Umbilical cord (tissue), 2 donors: ENCODE measurements around a stretch of chr4.

DNA sequence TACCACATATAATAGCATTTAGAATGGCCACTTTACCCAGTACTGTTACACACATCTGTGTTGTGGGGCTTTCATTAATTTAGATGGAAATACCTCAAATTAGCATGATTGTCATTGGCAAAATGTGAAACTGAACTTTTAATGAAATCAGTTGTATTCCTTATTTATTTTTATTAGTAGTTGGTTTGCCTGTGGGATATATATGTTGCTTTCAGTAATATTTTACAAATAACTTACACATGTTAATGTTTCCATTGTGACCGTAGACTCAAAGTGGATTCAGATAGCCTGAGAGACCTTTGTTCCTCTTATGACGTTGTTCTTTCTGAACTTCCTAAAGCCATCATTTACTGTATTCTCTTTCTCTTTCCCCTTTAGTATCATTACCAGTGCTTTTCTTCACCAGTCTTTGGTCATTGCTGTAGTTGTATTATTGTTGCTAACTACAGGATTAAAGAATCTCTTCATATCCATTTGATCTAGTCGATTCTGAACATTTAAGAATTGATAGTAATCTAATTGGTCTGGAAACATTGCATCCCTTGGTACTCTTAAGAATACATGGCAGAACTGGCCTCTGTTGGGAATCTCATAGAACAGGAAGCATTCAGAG is 4.2 kb downstream of the STIM2 start:
- RAMPAGE, long total RNA, result no peak

- RAMPAGE, long total RNA, result no peak
Observed at GRCh38 chr4:30718034-30718539, 2.1 kb upstream of the PCDH7 start.

DNA sequence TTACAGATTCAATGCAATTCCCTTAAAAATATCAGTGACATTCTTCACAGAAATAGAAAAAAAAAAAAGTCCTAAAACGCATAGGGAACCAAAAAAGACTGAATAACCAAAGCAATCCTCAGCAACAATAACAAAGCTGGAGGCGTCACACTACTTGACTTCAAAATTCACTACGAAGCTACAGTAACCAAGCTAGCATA is 528.5 kb downstream of the PCDH7 start:
- RAMPAGE, long total RNA, result no peak

DNA sequence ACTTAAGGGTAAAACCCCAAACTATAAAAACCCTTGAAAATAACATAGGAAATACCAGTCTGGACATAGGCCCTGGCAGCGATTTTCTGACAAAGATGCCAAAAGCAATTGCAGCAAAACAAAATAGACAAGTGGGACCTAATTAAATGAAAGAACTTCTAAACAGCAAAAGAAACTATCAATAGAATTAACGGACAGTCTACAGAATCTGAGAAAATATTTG is 255.7 kb downstream of the ARAP2 start:
- RAMPAGE, long total RNA, result no peak

GRCh38 chr4:36228446-36229044 is 15.8 kb downstream of the ARAP2 start:
- RAMPAGE, long total RNA, result no peak

DNA sequence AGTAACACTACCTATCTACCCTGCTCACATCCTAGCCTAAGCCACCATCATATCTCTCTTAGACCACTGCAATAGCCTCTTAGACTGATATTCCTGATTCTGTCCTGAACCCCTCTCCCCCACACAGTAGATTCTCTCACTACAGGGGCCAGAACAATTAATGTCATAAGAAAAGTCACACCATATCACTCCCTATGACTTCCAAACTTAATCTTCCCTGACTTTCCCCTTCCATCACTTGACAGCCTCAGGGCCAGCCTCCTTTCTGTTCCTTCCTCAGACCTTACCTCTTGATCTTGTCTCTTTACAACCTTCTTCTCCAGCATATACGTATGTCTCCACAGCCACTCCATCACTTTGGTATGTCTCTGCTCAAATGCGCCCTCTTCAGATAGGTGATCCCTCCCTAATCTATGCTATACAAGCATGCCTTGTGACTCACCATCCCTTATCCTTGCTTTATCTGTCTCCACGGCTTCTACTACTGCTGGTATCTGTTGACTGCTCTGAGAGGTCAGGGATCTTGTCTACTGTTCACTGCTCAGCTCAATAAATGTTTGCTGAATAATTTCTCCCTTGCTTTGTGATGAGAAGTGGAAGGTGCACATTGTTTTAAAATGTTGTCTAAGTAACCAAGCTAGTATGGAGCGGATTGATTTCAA is 9.1 kb downstream of the ARAP2 start:
- RAMPAGE, long total RNA, result no peak

DNA sequence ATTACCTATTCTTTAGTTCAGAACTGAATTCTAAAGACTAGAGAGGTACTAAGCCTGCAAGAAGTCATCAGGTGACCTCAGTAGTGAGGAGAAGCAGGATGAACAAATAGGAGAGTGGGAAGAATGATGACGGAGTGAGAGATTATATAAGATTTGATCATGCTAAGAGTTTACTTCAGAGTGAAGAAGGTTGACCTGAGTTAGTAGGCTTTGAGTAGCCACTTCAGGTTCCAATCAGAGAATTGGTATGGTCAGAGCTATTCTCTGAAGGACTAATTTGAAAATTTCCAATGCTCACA is 1.6 kb downstream of the DTHD1 start:
- RAMPAGE, long total RNA, result no peak

- RAMPAGE, long total RNA, result no peak
Observed at GRCh38 chr4:37454324-37454968, 721 bp downstream of the C4orf19 start.

DNA sequence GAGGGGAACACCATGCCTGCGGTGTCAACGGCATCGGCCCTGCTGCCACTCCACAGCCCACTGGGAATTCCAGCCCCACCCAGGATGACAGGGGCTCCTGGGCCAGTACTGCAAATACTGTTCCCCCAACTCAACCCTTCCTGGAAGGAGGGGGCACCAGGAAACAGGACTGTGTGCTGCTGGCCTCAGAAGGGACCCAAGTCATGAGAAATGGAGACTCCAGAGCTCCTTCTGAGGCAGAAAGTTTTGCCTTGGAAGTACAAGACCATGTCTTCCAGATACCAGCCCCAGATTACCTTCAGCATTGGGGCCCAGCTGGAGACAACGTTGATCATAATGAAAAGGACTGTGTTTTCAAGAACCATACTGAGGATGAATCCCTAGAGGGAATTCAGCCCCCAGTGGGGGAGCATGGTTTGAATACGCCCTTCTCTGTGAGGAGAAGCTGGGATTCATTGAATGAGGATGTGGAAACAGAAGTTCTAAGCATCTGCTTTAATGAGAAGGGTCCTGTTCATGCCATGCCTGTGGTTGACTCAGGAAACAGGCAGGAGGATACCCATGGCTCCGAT is 95.8 kb downstream of the RELL1 start:
- RAMPAGE, long total RNA, result no peak

- RAMPAGE, long total RNA, result no peak
Observed at GRCh38 chr4:37675098-37675577, 11.0 kb downstream of the RELL1 start.

DNA sequence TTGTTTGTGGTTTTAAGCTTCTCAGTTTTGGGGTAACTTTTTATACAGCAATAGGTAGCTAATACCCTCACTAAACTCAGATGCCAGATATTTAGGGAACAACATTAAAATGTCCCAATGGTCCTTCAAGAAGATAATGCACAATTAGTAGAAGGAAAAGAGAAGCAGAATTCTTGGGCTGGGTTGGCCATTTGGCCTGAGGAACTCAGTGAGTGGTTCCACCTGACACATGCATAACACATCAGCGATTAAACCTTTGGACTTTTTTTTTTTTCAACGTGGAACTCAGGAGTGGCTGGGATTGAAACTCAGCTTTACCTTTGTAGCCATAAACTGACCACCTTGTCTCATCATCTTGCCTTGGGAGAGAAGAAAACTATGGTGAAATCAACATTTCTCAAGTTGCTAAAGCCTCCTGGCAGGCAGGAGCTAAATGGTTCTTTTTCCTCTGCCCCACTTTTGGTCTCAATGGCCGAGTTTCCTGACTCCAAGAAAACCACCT is 16.2 kb downstream of the PTTG2 start:
- RAMPAGE, long total RNA, result no peak

GRCh38 chr4:38020486-38020932 is 60.3 kb downstream of the PTTG2 start:
- RAMPAGE, long total RNA, result no peak

GRCh38 chr4:38050929-38051485 is 90.8 kb downstream of the PTTG2 start:
- RAMPAGE, long total RNA, result no peak

DNA sequence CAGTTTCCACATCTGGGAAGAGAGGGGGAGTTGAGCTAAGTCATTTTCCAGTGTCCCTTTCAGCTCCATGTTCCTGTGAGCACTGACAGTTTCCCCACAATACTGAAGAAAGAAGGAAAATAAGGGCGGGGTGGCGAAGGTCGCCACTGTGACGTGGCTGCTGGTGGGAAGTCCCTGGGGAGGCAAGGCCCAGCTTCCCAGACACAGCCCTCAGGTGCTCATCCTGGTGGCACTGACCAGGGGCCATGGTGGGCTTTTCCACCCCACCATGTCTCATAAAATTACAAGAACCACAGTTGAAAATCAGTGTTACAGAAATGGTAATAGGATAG is 121.9 kb downstream of the PTTG2 start:
- RAMPAGE, long total RNA, result no peak

DNA sequence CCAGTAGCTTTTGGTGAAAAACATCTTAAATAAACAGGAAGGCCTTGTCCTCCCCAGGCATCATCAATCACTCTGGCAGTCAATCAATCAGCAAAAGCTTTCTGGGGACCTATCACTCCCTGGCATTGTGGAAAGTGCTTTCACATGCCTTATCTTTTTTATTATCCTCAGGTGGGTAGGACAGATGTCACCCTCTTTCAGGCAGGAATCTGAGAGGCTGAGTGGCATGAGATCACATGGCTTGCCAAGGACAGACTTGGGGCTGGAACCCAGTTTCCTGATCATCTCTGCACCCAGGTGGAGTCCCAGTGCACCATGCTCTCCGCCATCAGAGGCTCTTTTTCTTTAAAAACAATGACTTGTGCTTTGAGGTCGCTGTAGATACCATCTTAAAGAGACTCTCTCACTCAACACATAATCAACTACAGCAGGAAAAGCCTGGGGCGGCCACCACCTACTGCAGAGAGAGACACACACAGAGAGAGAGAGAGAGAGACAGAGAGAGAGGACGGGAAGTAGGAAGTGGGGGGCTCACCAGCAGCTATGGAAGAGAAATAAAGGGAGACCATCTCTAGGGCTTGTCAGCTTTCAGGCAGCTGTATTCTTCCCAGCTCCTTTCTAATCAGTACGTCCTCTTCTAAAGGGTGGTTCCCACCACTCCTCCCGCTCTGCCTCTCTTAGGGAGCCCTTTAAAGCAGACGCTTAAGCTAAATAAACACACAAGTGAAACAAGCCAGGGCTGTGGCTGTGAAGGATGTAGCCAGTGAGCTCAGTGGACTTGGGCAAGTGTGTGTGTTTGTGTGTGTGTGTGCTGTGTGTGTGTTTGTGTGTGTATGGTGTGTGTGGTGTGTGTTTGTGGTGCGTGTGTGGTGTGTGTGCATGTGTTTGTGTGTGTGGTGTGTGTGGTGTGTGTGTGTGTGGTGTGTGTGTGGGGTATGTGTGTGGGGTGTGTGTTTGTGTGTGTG is 282.9 kb downstream of the PTTG2 start:
- RAMPAGE, long total RNA, result no peak

DNA sequence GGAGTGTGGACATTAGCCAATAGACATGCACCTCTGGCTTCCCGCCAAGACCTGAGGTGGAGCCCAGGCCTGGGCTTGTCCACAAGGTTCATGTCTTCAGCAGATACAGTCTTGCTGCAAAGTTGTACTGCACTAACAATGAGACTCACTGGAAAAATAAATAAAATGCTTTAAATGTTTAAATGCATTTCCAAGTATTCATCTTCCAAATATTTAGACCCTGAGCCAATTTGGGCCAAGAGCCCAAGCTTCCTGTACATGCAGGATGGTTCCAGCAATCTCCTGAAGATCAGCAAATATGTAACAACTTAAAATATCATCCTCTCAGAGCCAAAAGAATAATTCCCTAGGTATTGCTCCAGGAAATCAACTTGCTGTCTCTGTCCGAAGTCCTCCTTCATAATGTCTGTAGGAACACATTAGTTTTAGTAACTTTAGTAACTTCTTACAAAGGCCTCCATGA is 98.6 kb upstream of the KLF3 start:
- RAMPAGE, long total RNA, result no peak

- RAMPAGE, long total RNA, result no peak
Observed at GRCh38 chr4:38609567-38610159, 54.3 kb upstream of the KLF3 start.

DNA sequence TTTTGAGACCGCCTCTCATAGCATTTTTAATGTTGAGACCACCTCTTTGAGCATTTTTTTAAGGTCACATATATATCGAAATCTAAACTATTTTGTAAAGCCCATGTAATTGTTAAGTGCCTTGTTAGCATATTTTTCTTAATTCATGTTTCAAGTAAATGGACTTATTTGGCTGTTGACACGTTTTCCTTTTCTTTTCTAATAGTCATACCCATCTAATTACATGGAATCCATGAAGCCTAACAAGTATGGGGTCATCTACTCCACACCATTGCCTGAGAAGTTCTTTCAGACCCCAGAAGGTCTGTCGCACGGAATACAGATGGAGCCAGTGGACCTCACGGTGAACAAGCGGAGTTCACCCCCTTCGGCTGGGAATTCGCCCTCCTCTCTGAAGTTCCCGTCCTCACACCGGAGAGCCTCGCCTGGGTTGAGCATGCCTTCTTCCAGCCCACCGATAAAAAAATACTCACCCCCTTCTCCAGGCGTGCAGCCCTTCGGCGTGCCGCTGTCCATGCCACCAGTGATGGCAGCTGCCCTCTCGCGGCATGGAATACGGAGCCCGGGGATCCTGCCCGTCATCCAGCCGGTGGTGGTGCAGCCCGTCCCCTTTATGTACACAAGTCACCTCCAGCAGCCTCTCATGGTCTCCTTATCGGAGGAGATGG is 24.5 kb downstream of the KLF3 start:
- RAMPAGE, long total RNA, result no peak

GRCh38 chr4:38689048-38690036 is 25.3 kb downstream of the KLF3 start:
- RAMPAGE, long total RNA, result no peak

DNA sequence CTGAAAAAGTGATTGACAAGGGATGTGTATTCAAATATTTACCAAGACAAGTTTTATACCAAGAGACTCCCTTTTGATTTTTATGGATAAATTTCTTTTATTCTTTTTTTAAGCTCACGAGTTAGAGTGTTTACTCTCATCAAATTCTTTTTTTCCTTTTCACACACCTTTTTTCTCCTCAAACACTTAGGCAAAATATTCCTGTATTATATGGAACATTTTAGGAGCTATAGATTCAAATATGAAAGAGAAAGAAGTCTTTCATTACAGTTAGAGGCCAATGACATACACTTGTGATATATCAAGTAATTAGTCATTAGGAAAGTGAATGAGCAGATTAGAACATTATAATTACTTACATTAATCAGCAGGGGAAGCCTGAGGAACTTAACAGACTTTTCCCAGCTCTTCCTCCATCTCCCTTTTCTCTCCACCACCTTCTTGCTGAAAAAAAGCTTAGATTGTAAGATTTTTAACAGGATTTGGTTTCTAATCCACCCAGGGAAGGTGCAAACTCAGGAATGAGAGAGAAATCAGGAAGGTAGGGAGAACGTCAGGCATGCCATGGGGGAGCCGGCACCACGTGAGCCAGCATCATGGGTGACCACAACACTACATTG is 29.5 kb downstream of the KLF3 start:
- RAMPAGE, long total RNA, result no peak